Measurements from ENCODE around the gene CNTN1.

DNA sequence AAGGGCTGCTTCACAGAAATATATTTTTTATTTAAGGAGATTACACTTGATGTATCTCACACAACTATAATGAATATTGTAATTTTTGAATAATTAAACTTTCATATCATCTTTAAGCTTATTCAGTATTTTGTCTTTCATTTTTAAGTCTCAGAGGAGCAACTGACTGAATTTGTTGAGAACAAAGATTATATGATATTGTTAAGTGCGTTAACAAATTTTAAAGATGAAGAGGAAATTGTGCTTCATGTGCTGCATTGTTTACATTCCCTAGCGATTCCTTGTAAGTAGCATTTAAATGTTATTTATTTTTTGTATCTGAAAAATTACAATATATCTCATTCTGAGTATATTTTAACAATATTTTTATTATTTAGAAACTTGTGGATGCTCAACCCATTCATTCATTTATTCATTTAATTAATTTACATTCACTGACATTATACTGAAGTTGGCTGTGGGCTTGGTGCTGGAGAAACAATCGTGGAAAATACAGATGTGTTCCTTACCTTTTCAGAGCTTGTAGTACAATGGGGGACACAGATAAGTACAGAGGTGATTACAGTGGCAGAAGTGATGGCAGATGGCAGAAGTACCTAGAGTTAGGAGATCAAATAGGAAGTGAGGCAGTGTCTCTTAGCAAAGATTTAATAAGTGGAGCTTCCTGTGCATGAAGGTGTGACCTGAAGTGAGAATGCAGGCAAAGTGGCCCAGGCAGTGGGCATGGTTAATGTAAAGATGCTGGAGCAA lies 15.7 kb downstream of the LRRK2 start:
- CAGE, long polyA plus RNA, result no peak
- RRBS, result no CpG with 5 or more reads among the region's 3 CpGs

DNA sequence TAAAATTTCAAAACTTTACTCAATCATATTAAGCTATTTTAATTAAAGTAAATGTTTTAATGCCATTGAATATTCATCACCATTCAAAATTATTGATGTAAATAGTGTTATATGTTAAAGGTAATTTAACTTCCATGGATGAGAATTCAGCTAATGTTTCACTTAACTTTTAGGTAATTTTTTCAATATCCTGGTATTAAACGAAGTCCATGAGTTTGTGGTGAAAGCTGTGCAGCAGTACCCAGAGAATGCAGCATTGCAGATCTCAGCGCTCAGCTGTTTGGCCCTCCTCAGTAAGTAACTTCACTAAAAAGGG lies 24.8 kb downstream of the LRRK2 start:
- CAGE, long polyA plus RNA, result no peak
- RRBS, result no CpG with 5 or more reads among the region's 2 CpGs

GRCh38 chr12:40691971-40693073 lies at the start of gene CNTN1:
Gene CNTN1, plus strand, starts transcription at chr12:40692439.
- CAGE, long polyA plus RNA, result no peak
- RRBS, result 3% methylated on average over 23 of the region's 56 CpGs

GRCh38 chr12:41205186-41205751 lies 17.1 kb downstream of the PDZRN4 start:
- CAGE, long polyA plus RNA, result no peak
- RRBS, result no CpG with 5 or more reads among the region's 4 CpGs

- CAGE, long polyA plus RNA, result no peak
- RRBS, result no CpG with 5 or more reads among the region's 2 CpGs
Measured at GRCh38 chr12:42885761-42886179, 296.2 kb upstream of the PRICKLE1 start.

DNA sequence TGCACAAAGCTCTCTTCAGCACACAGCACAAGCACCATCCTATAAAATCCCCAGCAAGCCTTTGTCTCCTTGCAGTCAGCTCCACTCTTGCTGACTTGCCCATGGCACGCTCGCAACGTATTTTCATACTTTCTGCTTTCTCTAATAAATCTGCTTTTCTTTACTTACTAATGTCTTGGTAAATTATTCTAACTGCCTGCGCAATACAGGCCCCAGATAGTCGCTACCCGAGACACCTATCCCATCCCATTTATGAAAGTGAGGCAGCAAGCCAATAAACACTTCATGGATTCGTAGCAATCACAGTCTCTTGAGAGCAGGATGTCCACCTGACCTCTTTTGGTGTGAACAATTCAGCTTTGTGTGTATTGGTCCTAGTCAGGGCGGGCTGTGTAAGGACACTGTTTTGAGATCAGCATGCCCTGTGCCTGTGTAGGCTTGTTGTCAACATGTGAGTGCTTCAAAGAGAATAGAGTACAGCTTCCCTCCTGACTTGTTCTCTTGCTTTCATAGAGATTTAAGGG lies 49.0 kb downstream of the TMEM117 start:
- CAGE, long polyA plus RNA, result no peak
- RRBS, result no CpG with 5 or more reads among the region's 8 CpGs

DNA sequence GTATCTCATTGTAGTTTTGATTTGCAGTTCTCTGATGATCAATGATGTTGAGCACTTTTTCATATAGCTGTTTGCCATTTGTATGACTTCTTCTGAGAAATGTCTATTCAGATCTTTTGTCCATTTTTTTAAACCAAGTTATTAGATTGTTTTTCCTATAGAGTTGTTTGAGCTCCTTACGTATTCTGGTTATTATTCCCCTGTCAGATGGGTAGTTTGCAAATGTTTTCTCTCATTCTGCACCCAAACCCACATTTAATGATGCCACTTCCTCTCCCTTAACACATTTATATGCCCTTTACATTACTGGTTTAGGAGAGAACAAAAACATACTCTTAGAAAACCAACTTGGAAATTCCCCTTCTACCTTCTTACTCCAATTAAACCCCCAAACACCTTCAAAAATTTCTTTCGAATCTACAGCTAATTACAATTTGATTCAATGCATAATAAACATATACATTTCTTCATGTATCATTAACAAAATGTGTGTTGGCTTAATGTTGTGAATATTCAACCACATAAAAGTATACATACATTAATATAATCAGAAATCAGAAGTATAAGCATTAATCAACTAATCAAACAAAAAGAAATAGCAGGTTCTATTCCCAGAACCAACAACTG lies 48.0 kb downstream of the NELL2 start:
- CAGE, long polyA plus RNA, result no peak
- RRBS, result no CpG with 5 or more reads among the region's 2 CpGs

GRCh38 chr12:45250550-45251146 lies 34.8 kb downstream of the ANO6 start:
- CAGE, long polyA plus RNA, result no peak
- RRBS, result no CpG with 5 or more reads among the region's 3 CpGs

- CAGE, long polyA plus RNA, result no peak
- RRBS, result no CpG with 5 or more reads among the region's 3 CpGs
Measured at GRCh38 chr12:45273666-45274313, 57.9 kb downstream of the ANO6 start.

- CAGE, long polyA plus RNA, result no peak
- RRBS, result no CpG with 5 or more reads among the region's 2 CpGs
Measured at GRCh38 chr12:46176973-46177368, 91.9 kb downstream of the SLC38A1 start.

GRCh38 chr12:46194199-46195031 lies 74.4 kb downstream of the SLC38A1 start:
- CAGE, long polyA plus RNA, result no peak
- RRBS, result no CpG with 5 or more reads among the region's 10 CpGs

- CAGE, long polyA plus RNA, result no peak
- RRBS, result no CpG with 5 or more reads among the region's 12 CpGs
Measured at GRCh38 chr12:46195191-46195742, 73.6 kb downstream of the SLC38A1 start.

DNA sequence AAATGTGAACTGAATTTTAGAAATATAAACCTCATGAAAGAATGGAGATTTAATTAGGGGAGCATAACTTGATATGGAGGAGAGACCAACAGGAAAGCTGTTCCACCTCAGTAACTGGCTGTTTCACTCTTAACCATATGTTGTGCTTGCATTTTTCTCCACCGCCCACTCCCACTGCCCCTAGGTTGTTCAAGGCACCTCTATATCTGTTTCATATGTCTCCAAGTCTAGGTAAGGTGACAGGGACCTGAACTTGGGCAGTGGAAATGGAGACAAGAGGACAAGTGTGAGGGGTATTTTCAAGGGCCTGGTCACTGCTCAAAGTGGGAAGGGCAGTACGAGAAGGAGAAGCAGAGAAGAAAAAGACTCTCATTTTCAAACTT lies 3.2 kb downstream of the SLC38A1 start:
- CAGE, long polyA plus RNA, result no peak
- RRBS, result no CpG with 5 or more reads among the region's 2 CpGs

DNA sequence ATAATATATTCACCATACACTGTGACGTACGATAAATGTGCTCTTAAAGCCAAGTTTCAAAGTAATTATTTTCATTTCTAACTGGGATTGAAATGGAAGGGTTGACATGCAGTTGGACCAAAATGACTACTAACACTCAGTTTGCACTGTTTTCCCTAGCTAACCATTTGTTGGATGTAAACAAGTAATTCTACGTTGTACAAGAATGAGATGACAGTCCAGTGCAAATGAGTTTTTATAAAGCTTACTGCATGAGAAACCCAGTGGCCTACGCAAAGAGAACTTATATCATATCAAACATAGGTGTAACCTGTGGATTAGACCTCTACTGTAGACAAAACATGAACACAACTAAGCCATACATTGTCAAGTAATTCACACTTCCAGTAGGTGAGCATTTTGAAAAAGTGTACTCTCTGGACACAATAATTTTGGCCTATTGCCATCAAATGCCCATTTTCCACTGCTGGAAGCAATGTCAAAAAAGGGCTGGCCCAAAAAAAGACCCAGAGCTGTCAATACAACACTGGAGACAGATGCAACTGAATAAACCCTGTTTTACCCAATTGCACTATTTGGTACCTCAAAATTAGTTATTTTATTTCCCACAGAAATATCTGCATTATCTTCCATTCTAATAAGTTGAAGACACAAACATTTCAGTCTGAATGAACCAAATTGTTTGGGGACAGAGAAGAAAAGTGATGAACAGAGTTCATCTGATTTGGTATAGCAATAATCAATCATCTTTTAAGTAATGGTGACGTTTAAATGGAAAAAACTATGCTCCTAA lies 12.7 kb downstream of the SLC38A2 start:
- CAGE, long polyA plus RNA, result no peak
- RRBS, result no CpG with 5 or more reads among the region's 5 CpGs

- CAGE, long polyA plus RNA, result no peak
- RRBS, result no CpG with 5 or more reads among the region's 2 CpGs
Measured at GRCh38 chr12:46361722-46362122, 10.9 kb downstream of the SLC38A2 start.

DNA sequence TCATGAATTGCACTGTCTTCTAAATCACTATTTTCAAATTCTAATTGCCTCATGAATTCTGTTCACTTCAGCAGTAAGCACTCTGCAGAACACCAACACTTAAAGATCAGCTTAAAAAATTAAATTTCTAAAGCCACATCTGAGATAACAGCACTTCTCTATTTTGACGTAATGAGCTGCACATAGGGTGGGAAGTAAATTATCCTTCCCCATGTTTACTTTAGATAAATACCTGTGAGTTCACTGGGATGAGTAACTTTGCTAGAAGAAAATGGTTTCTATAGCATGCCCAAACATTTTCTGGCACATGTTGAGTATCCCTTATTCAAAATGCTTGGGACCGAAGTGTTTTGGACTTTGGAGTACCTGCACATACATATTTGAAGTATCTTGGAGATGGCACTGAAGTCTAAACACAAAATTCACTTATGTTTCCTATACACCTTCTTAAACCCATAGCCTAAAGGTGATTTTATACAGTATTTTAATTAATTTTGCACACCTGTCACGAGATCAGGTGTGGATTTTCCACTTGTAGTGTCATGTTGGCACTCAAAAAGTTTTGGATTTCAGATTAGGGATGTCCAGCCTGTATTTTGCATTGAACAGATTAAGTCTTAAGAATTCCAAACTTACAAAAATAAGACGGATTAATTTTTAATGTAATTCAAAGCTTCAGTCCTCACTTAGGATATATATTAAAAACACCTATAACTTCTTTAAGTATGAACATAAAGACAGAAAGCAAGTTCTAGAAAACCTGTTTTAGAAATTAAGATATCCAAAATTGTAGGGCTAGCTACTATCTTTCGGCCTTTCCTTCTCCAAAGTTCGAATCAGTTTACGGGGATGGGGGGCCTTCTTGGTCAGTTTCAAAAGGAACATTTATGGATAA lies 6.5 kb downstream of the SLC38A2 start:
- CAGE, long polyA plus RNA, result no peak
- RRBS, result no CpG with 5 or more reads among the region's 7 CpGs

- CAGE, long polyA plus RNA, result start-site peak on the minus strand at chr12:46371266-46371383, 272 and 143 reads in 2 replicates
- RRBS, result no CpG with 5 or more reads among the region's 17 CpGs
Measured at GRCh38 chr12:46371201-46371422, 1.5 kb downstream of the SLC38A2 start.

DNA sequence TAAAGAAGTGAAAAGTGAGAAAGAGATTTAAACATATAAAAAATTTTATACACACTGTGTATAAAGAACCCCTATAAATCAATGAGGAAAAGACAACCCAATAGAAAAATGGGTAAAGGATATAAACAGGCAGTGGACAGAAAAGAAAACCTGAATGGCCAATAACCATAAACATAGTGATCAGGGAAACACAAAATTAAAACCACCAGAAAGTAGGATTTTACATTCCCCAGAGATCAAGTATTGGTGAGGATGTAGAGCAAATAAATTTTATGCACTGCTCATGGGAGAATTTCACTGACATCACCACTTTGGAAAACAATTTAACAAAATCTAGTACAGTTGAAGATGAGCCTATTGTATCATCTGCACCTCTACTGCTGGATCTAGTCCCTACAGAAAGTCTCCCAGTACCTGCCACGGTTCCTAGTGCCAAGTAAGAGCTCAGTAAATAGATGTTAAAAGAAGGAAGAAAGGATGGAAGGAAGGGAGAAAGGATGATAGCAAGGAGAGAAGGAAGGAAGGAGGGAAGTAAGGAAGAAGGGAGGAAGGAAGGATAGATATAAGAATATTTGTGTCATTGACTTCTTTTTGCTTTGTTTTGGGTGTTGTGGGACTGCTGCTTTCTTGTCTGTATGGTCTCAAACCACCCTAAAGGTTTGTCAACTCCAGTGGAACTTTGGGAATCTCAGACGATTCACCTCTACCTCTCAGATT lies 21.9 kb upstream of the SLC38A2 start:
- CAGE, long polyA plus RNA, result no peak
- RRBS, result no CpG with 5 or more reads among the region's 2 CpGs

DNA sequence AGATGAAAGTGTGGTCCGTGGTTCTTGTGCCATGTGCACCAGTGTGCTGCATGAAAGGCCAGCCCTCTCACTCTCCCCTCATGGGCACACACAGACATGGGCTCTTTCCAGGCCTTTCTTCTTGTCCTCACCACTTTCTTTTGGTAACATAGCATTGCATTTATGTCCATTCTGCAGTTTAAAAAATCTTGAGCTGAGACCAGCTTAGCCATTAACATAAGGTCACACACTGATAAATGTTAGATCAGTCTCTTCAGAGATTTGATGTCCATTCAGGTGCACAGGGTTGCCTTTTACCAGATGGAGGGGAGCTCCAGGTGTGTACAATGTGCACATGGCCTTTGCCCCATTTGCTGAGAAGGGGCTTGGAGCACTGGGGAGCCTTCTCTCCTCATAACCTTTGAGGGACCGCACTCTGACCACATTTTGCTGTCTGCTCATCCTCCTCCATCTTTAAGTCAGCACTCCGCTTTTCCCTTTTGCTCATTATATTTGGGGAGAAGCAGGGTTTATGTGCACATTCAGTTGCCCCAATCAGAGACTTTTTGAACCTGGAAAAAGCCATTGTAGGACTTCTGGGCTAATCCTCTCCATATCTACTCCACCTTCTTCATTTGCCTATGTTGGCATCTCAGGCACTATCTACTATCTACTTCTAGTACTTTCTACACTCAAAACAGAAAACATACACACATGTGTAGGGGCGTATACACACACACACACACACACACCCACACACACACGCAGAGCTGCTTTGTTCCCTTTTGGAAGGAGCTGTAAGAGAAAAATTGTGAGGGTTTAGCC lies 28.7 kb upstream of the SLC38A2 start:
- CAGE, long polyA plus RNA, result no peak
- RRBS, result no CpG with 5 or more reads among the region's 5 CpGs

DNA sequence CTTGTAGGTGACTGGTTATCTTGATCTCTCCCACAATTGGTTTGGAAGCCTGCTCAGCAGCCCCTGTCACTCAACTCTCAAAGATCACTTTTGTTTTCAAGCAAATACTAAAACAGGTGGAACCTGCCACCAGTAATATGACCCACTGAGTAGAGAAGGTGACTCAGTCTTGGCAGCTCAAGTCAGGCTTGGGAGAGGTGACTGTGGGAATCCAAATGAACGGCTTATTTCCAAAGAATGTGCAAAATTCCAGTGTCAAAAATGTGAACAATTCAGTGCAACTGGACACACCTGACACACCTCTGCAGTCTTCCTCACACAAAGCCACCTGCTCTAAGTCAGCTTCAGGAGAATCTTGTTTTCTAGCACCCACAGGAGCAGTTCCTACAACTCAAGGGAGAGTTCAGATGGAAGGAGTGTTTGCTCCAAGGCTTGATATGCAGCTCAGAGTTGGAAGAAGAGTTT lies 83.3 kb upstream of the SLC38A2 start:
- CAGE, long polyA plus RNA, result no peak
- RRBS, result no CpG with 5 or more reads among the region's 1 CpG

All from osteoblast (primary cell).